Tibial artery (tissue), 1 donor: ENCODE measurements around a stretch of chr11.

DNA sequence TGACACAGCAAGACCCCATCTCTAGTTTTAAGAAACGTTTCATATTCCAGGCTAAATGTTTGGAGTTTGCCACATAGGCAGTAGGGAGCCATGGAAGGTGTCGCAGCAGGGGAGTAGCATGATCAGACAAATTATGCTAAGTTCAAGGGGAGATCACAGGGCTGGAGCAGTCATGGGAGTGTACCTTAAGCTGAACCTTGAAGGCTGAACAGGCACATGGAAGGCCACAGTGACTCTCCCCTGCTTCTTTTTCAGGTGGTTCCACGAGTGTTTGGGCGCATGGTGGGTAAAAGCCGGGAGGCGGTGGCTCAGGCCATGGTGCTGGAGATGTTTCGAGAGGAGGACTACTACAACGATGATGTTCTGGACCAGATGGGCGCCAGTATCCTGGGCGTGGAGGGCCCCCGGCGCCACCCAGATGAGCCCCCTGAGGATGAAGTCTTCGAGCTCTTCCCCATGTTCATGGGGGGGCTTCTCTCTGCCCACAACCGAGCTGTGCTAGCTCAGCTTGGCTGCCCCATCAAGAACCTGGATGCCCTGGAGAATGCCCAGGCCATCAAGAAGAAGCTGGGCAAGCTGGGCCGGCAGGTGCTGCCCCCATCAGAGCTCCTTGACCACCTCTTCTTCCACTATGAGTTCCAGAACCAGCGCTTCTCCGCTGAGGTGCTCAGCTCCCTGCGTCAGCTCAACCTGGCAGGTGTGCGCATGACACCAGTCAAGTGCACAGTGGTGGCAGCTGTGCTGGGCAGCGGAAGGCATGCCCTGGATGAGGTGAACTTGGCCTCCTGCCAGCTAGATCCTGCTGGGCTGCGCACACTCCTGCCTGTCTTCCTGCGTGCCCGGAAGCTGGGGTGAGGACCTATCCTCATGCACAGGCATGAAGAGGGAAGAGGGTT lies 5.6 kb upstream of the NHERF4 start:
- PRO-cap = no peak

DNA sequence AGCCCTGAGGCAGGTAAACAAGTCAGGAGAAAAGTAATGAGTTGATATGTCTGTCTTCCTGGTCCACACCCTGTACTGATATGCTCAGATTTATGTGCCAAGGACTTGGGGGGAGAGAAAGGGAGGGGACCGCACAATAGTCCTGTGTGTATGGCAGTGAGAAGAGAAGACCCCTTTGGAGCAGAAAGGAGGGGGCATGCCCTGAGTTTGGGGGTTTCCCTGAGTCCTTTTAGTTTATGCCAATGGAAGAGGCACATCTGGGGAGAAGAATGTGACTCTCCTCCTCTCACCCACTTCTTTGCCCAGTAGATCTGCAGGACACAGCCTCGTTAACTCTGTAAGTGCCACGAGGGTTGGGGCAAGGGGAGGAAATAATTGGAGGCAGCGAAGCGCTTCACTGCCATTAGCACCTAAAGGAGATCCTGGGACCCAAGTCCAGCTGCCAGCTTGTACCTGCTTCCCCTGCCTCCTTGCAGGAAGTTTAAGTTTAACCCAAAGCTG lies 391 bp downstream of the NHERF4 start:
- PRO-cap = no peak

GRCh38 chr11:119305614-119306565 lies 11.0 kb downstream of the MCAM start:
- PRO-cap = bidirectional peak, plus-strand start at chr11:119306466, minus-strand start at chr11:119306242

DNA sequence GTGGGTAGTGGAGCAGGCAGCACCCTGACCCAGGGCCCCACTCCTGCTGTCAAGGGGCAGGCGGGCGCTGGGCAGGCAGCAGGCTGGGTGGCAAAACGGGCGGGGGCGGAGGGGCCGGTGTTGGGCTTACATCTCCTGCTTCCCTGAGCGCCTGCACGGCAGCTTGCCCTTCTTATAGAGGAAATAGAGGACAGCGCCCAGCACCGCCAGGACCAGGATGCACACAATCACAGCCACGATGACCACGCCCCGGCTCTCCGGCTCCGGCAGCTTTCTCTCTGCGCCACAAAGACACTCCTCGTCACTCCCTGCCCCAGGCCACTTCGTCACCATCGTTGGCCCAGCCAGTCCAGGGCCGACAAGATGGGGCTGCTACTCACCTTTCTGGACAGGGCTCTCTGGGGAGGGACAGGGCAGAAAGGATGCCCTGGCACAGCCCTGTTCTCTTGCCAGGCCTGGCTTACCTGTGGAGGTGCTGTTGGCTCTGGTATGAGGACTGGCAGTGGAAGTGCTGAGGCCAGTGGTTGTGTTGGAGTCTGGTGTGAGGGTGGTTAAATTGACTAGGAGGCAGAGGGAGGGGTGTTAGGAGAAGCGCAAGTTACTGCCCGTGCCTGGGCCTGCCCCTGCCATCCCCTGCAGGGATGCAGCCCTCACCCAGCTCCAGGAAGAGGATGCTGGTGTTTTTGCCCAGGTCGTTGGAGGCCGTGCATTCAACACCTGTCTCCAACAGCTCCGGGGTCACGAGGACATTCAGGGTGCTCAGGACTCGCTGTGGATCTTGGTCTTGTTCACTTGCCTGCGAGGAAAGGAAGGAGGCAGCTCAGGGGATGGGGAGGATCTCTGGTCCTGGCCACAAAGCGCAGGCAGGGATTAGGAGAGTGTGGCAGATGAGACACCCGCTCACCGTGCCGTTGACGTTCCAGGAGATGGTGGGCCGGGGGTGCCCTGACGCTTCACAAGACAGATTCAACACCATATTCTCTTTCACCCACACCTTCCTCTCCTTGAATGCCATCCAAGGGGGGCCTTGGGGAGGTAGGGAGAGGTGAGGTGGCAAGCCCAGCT lies 6.0 kb downstream of the MCAM start:
- PRO-cap = bidirectional peak, plus-strand start at position 294 of the sequence, minus-strand start at position 277 of the sequence

- PRO-cap = no peak
Measured at GRCh38 chr11:119423697-119424431, 892 bp upstream of the THY1 start.

DNA sequence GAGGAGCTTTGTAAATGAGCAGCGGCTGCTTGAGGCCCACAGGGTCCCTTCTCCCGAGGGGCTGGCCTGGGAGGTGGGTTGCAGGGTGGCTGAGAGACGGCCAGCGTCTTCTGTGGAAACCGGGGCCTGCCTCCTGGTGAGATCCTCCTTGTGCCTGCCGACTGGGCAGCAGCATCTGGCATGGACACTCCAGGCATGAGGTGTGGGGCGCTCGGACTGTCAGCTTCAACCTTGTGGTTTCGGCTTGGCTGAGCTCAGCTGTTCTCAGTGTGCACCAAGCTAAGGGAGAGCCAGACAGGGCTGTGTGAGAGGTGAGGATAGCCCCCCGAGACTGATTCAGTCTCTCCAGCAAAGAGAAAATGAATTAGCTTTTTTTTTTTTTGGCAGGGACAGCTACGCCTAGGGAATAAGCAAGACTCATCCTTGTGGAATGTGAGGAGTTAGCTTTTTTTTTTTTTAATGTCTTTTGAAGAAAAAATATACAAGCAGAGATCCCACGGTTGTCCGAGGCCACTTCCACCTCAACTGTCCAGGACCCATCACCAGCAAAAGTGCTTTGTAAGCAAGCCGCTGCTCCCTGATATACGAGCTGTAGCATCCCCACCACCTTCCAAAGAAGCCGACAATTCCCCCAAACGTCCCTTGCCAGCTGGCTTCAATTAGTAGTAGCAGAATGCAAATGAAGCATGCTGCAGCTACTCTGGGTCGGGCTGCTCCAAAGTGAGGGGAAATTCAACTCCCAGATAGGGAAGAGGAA lies 9.6 kb upstream of the THY1 start:
- PRO-cap = no peak

- PRO-cap = no peak
Measured at GRCh38 chr11:119662573-119663105, 66.4 kb downstream of the NECTIN1 start.

DNA sequence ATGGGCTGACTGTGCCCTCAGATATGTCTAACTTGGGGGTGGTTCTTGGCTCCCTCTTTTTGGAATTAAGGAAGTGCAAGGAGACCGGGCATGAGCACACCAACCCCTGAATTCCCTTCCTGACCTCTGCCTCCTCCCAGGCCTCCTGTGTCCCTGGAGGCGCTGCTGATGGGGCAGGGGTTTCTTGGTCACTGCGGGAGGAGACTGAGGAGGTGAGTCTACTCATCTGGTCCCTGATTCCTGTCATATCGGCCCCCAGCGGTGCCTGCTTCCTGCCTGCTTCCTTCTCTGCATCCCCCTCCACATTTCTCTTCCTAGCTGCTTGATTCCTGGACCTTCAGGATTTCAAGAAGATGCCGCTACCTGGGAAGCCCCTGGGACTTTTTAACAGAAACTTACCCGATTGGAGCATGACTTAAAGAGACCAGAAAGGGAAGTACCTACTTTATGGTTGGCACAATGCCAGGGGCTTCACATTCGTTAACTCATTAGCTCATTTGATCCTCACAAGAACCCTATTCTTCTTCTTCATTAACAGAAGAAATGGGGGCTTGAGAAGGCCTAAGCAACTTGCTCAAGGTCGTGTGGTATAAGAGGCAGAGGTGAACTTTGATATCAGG lies 22.5 kb upstream of the NECTIN1 start:
- PRO-cap = no peak

- PRO-cap = no peak
Measured at GRCh38 chr11:119832007-119832588, 103.1 kb upstream of the NECTIN1 start.

DNA sequence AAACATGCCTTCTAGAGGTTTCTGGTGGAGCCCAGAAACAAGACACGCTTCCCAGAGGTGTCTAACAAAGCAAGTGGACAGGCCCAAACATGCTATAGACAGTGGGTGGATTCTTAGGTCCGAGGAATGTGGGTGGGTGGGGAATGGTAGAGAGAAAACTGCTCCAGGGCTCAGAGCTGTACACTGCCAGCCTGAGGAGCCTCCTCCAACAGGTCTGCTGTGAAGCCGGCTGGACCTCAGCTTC lies 116.7 kb upstream of the NECTIN1 start:
- PRO-cap = no peak

DNA sequence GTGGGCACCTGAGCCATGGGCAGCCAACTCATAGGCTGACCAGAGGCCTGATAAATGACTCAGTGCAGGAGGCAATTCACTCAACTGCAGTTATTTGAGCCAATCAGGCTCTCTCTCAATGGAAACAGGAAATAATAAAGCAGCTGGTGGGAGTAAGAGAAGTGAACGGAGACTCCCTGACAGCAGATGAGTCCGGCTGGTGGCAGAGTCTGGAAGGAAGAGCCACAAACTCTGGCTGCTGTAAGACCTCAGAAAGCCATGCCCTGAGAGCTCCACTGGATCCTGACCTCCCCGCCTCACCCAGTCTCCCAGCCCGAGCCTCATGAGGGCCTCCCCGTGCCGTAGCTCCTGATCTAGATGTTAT lies 69.8 kb downstream of the TRIM29 start:
- PRO-cap = no peak

- PRO-cap = no peak
Measured at GRCh38 chr11:120132141-120132781, 5.7 kb downstream of the TRIM29 start.

GRCh38 chr11:120168639-120169488 lies 31.0 kb upstream of the TRIM29 start:
- PRO-cap = no peak

DNA sequence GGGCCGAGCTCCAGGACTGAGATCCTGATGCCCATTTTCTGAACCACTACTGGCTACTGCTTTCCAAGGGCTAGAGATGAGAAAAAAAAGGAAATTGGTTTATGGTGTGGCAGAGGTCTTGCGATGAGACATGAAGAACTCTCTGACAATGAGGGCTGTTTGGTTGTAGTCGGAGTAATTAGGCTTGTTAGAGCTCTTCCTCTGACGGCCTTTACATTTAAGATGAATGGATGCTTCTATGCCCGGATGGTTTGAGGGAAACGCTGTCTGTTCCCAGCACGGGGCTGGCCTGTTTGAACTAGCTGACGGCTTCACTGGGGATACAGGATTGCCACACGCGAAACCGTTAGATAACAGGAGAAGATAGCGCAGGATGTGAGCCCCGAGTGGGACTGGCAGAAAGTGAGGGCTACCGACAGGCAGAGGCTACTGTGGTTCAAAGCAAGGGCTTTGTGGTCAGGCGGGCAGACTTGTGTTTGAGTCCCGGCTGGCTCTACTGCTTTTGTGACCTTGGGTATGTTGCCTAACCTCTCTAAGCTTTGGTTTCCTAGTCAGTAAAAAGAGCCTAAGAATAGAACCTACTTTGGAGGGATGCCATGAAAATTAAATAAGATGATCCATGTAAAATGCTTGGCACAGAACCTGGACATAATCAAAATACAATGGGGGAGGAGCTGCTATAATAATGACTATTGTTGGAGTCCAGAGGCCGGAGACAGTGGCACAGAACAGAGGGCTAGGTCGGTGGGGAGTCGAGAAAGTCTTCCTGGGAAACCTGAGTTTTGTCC lies 2.8 kb upstream of the OAF start:
- PRO-cap = no peak

GRCh38 chr11:120211949-120212597 lies 1.2 kb downstream of the OAF start:
- PRO-cap = no peak

- PRO-cap = no peak
Measured at GRCh38 chr11:120228813-120229677, 10.9 kb upstream of the POU2F3 start.

DNA sequence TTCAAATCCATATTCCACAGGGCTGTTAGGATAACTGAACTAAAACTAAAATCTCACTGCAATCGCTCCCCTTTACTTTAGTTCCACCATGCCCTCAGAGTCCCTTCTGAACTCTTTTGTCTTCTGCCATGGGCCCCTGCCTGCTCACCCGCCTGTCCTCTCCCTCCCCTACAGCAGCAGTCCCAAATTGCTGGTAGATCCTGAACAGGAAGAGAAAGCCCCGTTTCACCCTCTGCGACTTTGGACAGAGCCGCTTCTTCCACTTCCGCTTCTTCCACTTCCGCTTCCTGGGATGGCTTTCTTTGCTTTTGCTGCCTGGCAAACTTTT lies 35.7 kb upstream of the TLCD5 start:
- PRO-cap = no peak

DNA sequence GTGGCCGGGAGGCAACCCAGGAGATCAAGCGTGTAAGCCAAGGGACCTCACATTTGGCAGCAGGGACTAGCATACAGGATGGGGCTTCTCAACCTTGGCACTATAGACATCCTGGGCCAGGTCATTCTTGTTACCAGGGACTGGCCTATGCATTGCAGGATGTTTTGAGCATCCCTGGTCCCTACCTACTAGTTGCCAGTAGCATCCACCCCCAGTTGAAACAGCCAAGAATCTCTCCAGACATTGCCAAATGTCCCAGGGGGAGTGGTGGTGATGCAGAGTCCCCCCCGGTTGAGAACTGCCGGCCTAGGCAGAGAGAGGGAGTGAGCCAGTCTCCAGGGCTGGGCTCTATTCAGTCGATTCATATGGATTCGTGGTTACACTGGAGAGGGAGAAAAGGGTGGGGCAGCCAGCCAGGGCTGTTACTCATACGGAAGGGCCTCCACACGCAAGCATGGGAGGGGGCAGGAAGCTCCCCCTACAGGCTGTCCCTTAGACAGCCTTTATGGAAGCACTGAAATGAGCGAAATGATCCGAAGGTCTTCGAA lies 18.7 kb upstream of the TLCD5 start:
- PRO-cap = no peak

DNA sequence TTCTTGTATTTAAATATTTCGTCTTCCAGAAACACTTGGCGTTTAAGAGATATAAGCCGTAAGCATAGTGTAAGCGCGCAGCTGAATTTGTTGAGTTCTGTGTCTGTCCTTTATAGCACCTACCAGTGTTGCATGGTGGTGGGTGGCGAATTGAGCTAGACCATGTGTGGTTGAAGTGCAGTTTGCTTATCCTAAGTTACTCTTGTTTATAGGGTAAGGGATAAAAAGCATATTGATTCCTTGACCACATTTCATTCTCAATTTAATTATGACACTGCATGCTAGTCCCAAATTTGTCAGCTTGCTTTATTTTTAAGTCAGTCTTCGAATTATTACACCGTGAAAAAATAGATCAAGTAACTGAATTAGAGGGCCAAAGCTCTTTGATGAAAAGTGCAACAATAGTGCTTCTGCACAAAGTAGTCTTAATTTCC lies 1.7 kb downstream of the ARHGEF12 start:
- PRO-cap = no peak

DNA sequence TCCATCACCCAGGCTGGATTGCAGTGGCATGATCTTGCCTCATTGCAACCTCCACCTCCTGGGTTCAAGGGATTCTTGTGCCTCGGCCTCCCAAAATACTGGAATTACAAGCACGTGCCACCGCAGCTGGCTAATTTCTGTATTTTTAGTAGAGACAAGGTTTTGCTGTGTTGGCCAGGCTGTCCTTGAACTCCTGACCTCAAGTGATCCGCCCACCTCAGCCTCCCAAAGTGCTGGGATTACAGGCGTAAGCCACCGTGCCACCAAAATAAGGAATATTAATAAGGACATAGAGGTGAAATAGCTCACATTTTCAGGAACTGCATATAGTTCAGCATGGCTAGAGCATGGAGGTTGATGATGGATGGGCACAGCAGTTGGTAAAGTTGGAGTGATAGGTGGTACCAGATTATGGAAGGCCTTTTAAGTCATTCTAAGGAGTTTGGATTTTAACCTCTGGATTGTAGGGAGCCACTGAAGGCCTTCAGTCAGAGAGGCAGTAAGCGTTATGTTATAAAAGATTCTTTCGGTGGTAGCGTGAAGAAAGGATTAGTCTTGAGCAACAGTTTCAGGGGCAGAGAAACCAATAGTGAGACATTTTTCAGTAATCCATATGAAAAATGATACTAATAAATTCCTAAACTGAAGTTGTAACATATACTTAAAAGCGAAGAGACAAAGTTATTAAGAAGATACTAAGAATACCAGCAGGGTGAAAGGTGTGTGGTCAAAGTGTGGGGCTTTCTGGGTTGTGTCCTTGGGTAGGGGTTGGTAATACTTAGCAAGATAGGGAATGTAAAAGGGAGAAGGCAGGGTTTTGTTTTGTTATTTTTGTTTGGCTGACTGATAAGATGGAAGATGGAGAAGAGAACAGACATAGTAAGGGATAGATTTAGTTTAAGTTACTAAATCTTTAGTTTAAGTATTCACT lies 21.7 kb downstream of the ARHGEF12 start:
- PRO-cap = no peak